ENCODE data around the gene PLCL2.

DNA sequence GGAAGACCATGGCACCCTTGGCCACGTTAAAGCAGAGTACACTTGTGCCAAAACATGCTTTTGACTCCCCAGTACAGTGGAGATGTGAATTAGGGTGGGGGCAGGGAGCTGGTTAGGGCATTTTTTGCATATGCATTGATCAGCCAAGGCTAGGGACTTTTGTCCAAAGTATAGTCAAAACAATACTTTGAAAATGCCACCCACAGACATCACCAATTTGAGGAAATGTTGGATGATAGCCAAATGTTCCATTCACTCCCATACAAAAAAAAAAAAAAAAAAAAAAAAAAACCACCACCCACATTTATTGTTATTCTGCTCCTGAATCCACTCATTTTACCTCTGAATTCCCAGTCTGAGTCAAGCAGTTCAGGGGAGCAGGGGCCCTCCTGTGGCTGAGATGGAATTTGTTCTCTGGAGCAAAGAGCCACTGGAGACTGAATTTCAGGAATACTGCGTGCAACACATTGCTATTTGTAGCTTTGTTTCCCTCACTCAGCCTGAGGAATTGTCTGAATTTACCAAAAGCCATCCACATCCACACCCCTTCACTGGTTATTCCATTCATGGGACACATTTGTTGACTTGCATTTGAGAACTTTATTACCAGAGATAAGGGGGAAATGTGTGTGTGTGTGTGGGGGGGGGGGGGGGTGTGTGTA is 3.6 kb upstream of the RFTN1 start:
- RAMPAGE, long total RNA: no peak
- RRBS: no CpG with 5 or more reads among the region's 2 CpGs
PRO-cap:
- standard: no peak
- CoPRO, capped RNA only, 2 experiments: no peak in any of the 2 experiments
- CoPRO, capped and uncapped RNA, 2 experiments: no peak in any of the 2 experiments
- CoPRO, uncapped RNA only, 2 experiments: no peak in any of the 2 experiments
CAGE:
- cytosol, long polyA plus RNA: no peak
- long polyA plus RNA: no peak
- nucleolus, long total RNA: no peak
- nucleus, long polyA plus RNA: no peak

GRCh38 chr3:16741959-16742355 is 136.7 kb upstream of the DAZL start:
- RAMPAGE, long total RNA: no peak
- RRBS: no CpG with 5 or more reads among the region's 4 CpGs
PRO-cap:
- standard: no peak
- CoPRO, capped RNA only, 2 experiments: no peak in any of the 2 experiments
- CoPRO, capped and uncapped RNA, 2 experiments: no peak in any of the 2 experiments
- CoPRO, uncapped RNA only, 2 experiments: no peak in any of the 2 experiments
CAGE:
- cytosol, long polyA plus RNA: no peak
- long polyA plus RNA: no peak
- nucleolus, long total RNA: no peak
- nucleus, long polyA plus RNA: no peak

- RAMPAGE, long total RNA: no peak
- RRBS: 8% methylated on average over 18 of the region's 63 CpGs
PRO-cap:
- standard: bidirectional peak, plus-strand start at chr3:16884953, minus-strand start at chr3:16884827
- CoPRO, capped RNA only, 2 experiments: no peak in any of the 2 experiments
- CoPRO, capped and uncapped RNA, 2 experiments: no peak in any of the 2 experiments
- CoPRO, uncapped RNA only, 2 experiments: no peak in any of the 2 experiments
CAGE:
- cytosol, long polyA plus RNA: no peak
- long polyA plus RNA: no peak
- nucleolus, long total RNA: no peak
- nucleus, long polyA plus RNA: no peak
Measured at GRCh38 chr3:16884600-16885066, at the start of gene PLCL2. Gene PLCL2 (plus strand): TSS chr3:16884955.

- RAMPAGE, long total RNA: no peak
- RRBS: no CpG with 5 or more reads among the region's 3 CpGs
PRO-cap:
- standard: no peak
- CoPRO, capped RNA only, 2 experiments: no peak in any of the 2 experiments
- CoPRO, capped and uncapped RNA, 2 experiments: no peak in any of the 2 experiments
- CoPRO, uncapped RNA only, 2 experiments: no peak in any of the 2 experiments
CAGE:
- cytosol, long polyA plus RNA: no peak
- long polyA plus RNA: no peak
- nucleolus, long total RNA: no peak
- nucleus, long polyA plus RNA: no peak
Measured at GRCh38 chr3:16923048-16923611, 38.4 kb downstream of the PLCL2 start.

- RAMPAGE, long total RNA: no peak
- RRBS: no CpG with 5 or more reads among the region's 2 CpGs
PRO-cap:
- standard: no peak
- CoPRO, capped RNA only, 2 experiments: no peak in any of the 2 experiments
- CoPRO, capped and uncapped RNA, 2 experiments: no peak in any of the 2 experiments
- CoPRO, uncapped RNA only, 2 experiments: no peak in any of the 2 experiments
CAGE:
- cytosol, long polyA plus RNA: no peak
- long polyA plus RNA: no peak
- nucleolus, long total RNA: no peak
- nucleus, long polyA plus RNA: no peak
Measured at GRCh38 chr3:17195233-17195526, 310.4 kb downstream of the PLCL2 start.

- RAMPAGE, long total RNA: no peak
- RRBS: no CpG with 5 or more reads among the region's 1 CpG
PRO-cap:
- standard: no peak
- CoPRO, capped RNA only, 2 experiments: no peak in any of the 2 experiments
- CoPRO, capped and uncapped RNA, 2 experiments: no peak in any of the 2 experiments
- CoPRO, uncapped RNA only, 2 experiments: no peak in any of the 2 experiments
CAGE:
- cytosol, long polyA plus RNA: no peak
- long polyA plus RNA: no peak
- nucleolus, long total RNA: no peak
- nucleus, long polyA plus RNA: no peak
Measured at GRCh38 chr3:17516931-17517211, 225.6 kb downstream of the TBC1D5 start.

DNA sequence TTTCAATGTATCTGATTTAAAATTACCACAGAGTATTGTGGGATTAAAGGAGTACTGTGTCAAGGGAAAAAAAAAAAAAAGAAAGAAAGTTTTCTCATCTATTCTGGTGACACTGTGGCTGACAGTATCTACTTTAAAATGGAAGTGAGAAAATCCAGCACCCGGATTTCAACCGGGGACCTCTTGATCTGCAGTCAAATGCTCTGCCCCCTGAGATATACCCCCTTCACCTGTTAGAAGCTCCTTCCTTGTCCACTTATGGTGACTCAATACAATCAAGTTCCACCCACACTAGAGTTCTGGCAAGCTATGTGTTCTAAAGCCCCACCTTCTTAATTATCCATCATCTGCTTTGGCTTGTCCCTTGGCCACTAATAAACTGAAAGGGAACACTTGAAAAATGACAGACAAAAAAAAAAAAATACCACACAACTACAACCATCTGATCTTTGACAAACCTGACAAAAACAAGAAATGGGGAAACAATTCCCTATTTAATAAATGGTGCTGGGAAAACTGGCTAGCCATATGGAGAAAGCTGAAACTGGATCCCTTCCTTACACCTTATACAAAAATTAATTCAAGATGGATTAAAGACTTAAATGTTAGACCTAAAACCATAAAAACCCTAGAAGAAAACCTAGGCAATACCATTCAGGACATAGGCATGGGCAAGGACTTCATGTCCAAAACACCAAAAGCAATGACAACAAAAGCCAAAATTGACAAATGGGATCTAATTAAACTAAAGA is 42.5 kb downstream of the TBC1D5 start:
- RAMPAGE, long total RNA: no peak
- RRBS: no CpG with 5 or more reads among the region's 2 CpGs
PRO-cap:
- standard: no peak
- CoPRO, capped RNA only, 2 experiments: no peak in any of the 2 experiments
- CoPRO, capped and uncapped RNA, 2 experiments: no peak in any of the 2 experiments
- CoPRO, uncapped RNA only, 2 experiments: no peak in any of the 2 experiments
CAGE:
- cytosol, long polyA plus RNA: no peak
- long polyA plus RNA: no peak
- nucleolus, long total RNA: no peak
- nucleus, long polyA plus RNA: no peak

- RAMPAGE, long total RNA: no peak
- RRBS: no CpG with 5 or more reads among the region's 5 CpGs
PRO-cap:
- standard: bidirectional peak, plus-strand start at chr3:17740887, minus-strand start at chr3:17740874
- CoPRO, capped RNA only, 2 experiments: peak in 1 of 2 experiments; most common plus-strand start chr3:17740901 (in 1); most common minus-strand start chr3:17740874 (in 1)
- CoPRO, capped and uncapped RNA, 2 experiments: no peak in any of the 2 experiments
- CoPRO, uncapped RNA only, 2 experiments: peak in 1 of 2 experiments; most common plus-strand start chr3:17740904 (in 1); most common minus-strand start chr3:17740754 (in 1)
CAGE:
- cytosol, long polyA plus RNA: no peak
- long polyA plus RNA: no peak
- nucleolus, long total RNA: no peak
- nucleus, long polyA plus RNA: no peak
Measured at GRCh38 chr3:17740607-17741277, 1.7 kb downstream of the TBC1D5 start.

- RAMPAGE, long total RNA: no peak
- RRBS: no CpG with 5 or more reads among the region's 12 CpGs
PRO-cap:
- standard: no peak
- CoPRO, capped RNA only, 2 experiments: no peak in any of the 2 experiments
- CoPRO, capped and uncapped RNA, 2 experiments: no peak in any of the 2 experiments
- CoPRO, uncapped RNA only, 2 experiments: no peak in any of the 2 experiments
CAGE:
- cytosol, long polyA plus RNA: no peak
- long polyA plus RNA: no peak
- nucleolus, long total RNA: no peak
- nucleus, long polyA plus RNA: no peak
Measured at GRCh38 chr3:18420482-18421220, 4.5 kb downstream of the SATB1 start.

DNA sequence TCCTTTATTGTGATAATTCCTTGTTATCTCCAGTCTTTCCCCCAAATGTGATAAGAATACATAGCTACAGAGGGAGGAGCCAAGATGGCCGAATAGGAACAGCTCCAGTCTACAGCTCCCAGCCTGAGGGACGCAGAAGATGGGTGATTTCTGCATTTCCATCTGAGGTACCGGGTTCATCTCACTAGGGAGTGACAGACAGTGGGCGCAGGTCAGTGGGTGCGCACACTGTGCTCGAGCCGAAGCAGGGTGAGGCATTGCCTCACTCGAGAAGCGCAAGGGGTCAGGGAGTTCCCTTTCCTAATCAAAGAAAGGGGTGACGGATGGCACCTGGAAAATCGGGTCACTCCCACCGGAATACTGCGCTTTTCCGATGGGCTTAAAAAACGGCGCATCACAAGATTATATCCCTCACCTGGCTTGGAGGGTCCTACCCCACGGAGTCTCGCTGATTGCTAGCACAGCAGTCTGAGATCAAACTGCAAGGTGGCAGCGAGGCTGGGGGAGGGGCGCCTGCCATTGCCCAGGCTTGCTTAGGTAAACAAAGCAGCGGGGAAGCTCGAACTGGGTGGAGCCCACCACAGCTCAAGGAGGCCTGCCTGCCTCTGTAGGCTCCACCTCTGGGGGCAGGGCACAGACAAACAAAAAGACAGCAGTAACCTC is 91.0 kb upstream of the SATB1 start:
- RAMPAGE, long total RNA: no peak
- RRBS: no CpG with 5 or more reads among the region's 22 CpGs
PRO-cap:
- standard: unidirectional peak, plus-strand start at position 252 of the sequence
- CoPRO, capped RNA only, 2 experiments: no peak in any of the 2 experiments
- CoPRO, capped and uncapped RNA, 2 experiments: no peak in any of the 2 experiments
- CoPRO, uncapped RNA only, 2 experiments: no peak in any of the 2 experiments
CAGE:
- cytosol, long polyA plus RNA: no peak
- long polyA plus RNA: no peak
- nucleolus, long total RNA: no peak
- nucleus, long polyA plus RNA: no peak

DNA sequence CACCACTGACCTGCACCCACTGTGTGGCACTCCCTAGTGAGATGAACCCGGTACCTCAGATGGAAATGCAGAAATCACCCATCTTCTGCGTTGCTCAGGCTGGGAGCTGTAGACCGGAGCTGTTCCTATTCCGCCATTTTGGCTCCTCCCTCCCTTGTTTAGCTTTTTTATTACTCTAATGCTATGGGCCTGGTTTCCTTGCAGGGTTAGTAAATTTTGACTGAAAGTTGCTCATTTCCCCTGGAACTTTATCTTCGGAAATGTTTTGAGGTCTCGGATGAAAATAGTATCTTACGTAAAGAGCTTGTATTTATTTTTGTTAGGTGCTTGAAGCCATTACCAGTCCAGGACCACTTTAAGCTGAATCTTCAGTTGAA is 269.0 kb upstream of the SATB1 start:
- RAMPAGE, long total RNA: no peak
- RRBS: no CpG with 5 or more reads among the region's 7 CpGs
PRO-cap:
- standard: no peak
- CoPRO, capped RNA only, 2 experiments: no peak in any of the 2 experiments
- CoPRO, capped and uncapped RNA, 2 experiments: no peak in any of the 2 experiments
- CoPRO, uncapped RNA only, 2 experiments: no peak in any of the 2 experiments
CAGE:
- cytosol, long polyA plus RNA: no peak
- long polyA plus RNA: no peak
- nucleolus, long total RNA: no peak
- nucleus, long polyA plus RNA: no peak

DNA sequence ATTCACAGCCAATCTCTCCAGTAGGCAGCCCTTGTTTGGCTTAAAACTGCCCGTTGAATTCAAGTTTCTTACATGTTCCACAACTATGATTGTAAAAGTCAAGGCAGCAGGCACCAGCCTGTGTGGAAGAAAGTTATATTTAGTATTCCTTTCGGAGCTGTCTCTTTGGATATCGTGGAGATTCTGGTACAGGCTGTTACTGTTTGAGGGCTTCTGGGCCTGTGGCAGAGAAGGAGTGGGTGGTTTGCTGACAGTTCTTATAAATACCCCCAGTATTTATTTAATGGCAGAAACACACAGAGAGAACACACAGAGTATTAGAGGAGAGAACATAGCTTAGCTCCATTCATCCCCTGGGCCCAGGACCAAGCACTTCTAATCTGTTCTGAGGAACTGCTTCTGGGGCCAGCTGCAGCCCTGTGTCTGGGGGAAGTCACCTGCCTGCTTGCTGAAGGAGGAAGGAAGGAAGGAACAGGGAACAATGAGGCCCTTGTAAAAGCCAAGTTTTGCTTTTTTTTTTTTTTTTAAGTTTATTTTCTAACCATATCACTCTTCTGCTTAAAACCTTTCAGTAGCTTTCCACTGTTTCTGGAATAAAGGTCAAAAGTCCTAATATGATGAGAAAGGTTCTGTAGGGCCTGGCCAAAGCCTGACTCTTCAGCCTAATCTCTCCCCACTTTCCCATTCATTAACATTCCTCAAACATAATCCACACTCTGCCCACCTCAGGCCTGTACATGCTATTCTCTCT is 11.7 kb upstream of the PP2D1 start:
- RAMPAGE, long total RNA: no peak
- RRBS: no CpG with 5 or more reads among the region's 3 CpGs
PRO-cap:
- standard: bidirectional peak, plus-strand start at position 427 of the sequence, minus-strand start at position 371 of the sequence
- CoPRO, capped RNA only, 2 experiments: peak in 1 of 2 experiments; most common plus-strand start position 436 of the sequence (in 1); most common minus-strand start position 425 of the sequence (in 1)
- CoPRO, capped and uncapped RNA, 2 experiments: peak in 1 of 2 experiments; most common plus-strand start position 676 of the sequence (in 1); most common minus-strand start position 418 of the sequence (in 1)
- CoPRO, uncapped RNA only, 2 experiments: no peak in any of the 2 experiments
CAGE:
- cytosol, long polyA plus RNA: no peak
- long polyA plus RNA: no peak
- nucleolus, long total RNA: no peak
- nucleus, long polyA plus RNA: no peak

DNA sequence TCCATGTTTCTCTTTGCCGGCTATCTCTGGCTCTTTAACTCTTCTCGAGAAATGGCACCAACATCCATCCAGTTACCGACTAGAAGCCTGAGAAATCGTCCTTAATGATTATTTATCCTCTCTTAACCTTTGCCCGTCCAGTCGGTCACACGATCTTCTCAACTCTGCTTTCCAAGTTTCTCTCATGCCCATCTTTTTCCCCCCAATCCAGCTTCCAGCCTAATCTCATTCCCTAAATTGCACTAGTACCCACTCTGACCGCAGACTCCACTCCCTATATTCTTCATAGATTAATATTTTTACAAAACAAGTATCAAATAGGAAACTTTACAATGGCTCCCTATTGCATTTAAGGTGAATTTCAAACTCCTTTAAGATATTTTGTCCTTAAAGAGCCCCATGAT is 691 bp upstream of the SGO1 start:
- RAMPAGE, long total RNA: no peak
- RRBS: no CpG with 5 or more reads among the region's 8 CpGs
PRO-cap:
- standard: no peak
- CoPRO, capped RNA only, 2 experiments: no peak in any of the 2 experiments
- CoPRO, capped and uncapped RNA, 2 experiments: no peak in any of the 2 experiments
- CoPRO, uncapped RNA only, 2 experiments: no peak in any of the 2 experiments
CAGE:
- cytosol, long polyA plus RNA: no peak
- long polyA plus RNA: no peak
- nucleolus, long total RNA: no peak
- nucleus, long polyA plus RNA: no peak

DNA sequence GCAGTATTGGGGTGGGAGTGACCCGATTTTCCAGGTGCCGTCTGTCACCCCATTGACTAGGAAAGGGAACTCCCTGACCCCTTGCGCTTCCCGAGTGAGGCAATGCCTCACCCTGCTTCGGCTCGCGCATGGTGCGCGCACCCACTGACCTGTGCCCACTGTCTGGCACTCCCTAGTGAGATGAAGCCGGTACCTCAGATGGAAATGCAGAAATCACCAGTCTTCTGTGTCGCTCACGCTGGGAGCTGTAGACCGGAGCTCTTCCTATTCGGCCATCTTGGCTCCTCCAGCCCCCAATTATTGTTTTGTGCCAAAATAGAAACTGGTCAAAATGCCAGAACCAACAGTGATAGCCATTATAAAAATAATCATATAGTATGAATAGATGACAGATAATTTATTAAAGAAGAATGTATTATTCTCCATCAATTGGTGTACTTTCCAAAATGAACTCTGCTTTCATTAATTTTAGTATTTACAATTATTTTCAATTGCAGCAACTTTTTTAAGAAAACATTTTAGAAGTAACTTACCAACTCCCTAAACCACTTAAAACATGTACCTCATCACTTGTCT is 459.6 kb upstream of the UBE2E2 start:
- RAMPAGE, long total RNA: no peak
- RRBS: no CpG with 5 or more reads among the region's 14 CpGs
PRO-cap:
- standard: no peak
- CoPRO, capped RNA only, 2 experiments: no peak in any of the 2 experiments
- CoPRO, capped and uncapped RNA, 2 experiments: no peak in any of the 2 experiments
- CoPRO, uncapped RNA only, 2 experiments: no peak in any of the 2 experiments
CAGE:
- cytosol, long polyA plus RNA: no peak
- long polyA plus RNA: no peak
- nucleolus, long total RNA: no peak
- nucleus, long polyA plus RNA: no peak

- RAMPAGE, long total RNA: no peak
- RRBS: no CpG with 5 or more reads among the region's 4 CpGs
PRO-cap:
- standard: no peak
- CoPRO, capped RNA only, 2 experiments: no peak in any of the 2 experiments
- CoPRO, capped and uncapped RNA, 2 experiments: no peak in any of the 2 experiments
- CoPRO, uncapped RNA only, 2 experiments: no peak in any of the 2 experiments
CAGE:
- cytosol, long polyA plus RNA: no peak
- long polyA plus RNA: no peak
- nucleolus, long total RNA: no peak
- nucleus, long polyA plus RNA: no peak
Measured at GRCh38 chr3:23821673-23822415, 16.1 kb downstream of the UBE2E1 start.

DNA sequence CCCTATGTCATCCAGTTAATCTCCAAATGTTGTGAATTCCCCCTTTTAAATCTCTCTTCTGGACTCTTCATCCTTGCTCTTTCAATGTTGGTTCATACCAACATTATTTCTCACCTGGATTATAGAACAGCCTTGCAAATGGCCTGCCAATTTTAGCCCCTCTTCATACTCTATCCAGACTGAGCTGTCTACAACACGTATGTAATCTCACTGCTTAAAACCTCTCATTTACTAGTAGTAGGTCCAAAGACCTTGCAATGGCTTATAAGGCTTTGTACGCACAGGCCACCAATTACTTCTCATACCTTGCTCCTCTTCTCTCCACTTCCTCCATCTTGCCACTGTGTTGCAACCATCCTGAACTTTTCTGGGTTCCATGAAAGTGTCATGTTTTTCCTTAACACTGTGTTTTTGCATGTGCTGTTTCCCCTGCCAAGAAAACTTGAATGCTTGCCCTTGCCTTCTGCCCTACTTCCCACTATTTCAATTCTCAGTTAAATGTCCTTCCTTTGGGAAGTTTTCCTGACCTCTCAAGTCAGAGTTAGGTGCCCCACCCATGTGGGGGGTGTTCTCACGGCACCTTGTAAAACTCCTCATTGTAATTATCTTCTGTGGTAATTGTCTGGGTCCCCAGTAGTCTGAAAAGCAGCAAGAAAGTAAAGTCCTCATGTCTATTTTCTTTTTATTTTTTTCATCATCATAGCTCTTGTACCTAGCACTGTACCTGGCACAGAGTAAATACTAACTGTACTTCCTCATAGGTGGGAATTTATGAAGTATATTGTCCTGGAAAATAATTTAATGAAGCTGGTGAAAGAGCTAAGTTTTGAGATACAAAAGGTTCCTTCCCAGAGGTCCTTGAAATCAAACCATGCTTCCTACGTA is 182.8 kb downstream of the THRB start:
- RAMPAGE, long total RNA: no peak
- RRBS: no CpG with 5 or more reads among the region's 4 CpGs
PRO-cap:
- standard: no peak
- CoPRO, capped RNA only, 2 experiments: no peak in any of the 2 experiments
- CoPRO, capped and uncapped RNA, 2 experiments: no peak in any of the 2 experiments
- CoPRO, uncapped RNA only, 2 experiments: no peak in any of the 2 experiments
CAGE:
- cytosol, long polyA plus RNA: no peak
- long polyA plus RNA: no peak
- nucleolus, long total RNA: no peak
- nucleus, long polyA plus RNA: no peak

DNA sequence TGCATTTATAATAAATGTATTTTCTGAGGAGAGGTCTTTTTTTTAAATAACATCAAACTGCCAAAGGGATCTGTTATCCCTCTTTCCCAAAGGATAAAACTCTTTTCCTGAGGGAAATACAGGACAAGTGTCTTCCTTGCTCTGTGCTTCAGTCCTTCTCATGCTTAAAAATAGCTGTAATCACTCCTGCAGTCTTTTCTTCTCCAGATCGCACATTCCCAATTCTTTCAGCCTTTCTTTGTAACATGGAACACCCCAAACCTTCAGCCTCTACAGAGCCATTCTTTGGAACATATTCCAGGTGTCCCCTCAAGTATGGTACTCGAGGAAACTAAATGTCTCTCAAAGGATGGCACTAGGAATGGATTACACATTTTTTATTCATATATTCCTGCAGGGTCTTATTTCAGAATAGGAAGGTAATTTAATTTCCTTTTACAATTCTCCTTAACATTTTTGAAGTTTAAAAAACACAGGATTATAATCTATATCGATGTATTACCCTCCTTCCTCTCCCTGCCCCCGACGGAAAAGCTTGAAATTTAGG is 180.1 kb downstream of the THRB start:
- RAMPAGE, long total RNA: no peak
- RRBS: no CpG with 5 or more reads among the region's 5 CpGs
PRO-cap:
- standard: no peak
- CoPRO, capped RNA only, 2 experiments: no peak in any of the 2 experiments
- CoPRO, capped and uncapped RNA, 2 experiments: no peak in any of the 2 experiments
- CoPRO, uncapped RNA only, 2 experiments: no peak in any of the 2 experiments
CAGE:
- cytosol, long polyA plus RNA: no peak
- long polyA plus RNA: no peak
- nucleolus, long total RNA: no peak
- nucleus, long polyA plus RNA: no peak

GRCh38 chr3:24478358-24479055 is 16.1 kb downstream of the THRB start:
- RAMPAGE, long total RNA: no peak
- RRBS: no CpG with 5 or more reads among the region's 11 CpGs
PRO-cap:
- standard: no peak
- CoPRO, capped RNA only, 2 experiments: no peak in any of the 2 experiments
- CoPRO, capped and uncapped RNA, 2 experiments: no peak in any of the 2 experiments
- CoPRO, uncapped RNA only, 2 experiments: no peak in any of the 2 experiments
CAGE:
- cytosol, long polyA plus RNA: no peak
- long polyA plus RNA: no peak
- nucleolus, long total RNA: no peak
- nucleus, long polyA plus RNA: no peak

GRCh38 chr3:25430355-25430755 is 2.3 kb downstream of the RARB start:
- RAMPAGE, long total RNA: no peak
- RRBS: no CpG with 5 or more reads among the region's 5 CpGs
PRO-cap:
- standard: no peak
- CoPRO, capped RNA only, 2 experiments: no peak in any of the 2 experiments
- CoPRO, capped and uncapped RNA, 2 experiments: no peak in any of the 2 experiments
- CoPRO, uncapped RNA only, 2 experiments: no peak in any of the 2 experiments
CAGE:
- cytosol, long polyA plus RNA: no peak
- long polyA plus RNA: no peak
- nucleolus, long total RNA: no peak
- nucleus, long polyA plus RNA: no peak